Caco-2 (cell line): ENCODE measurements around a stretch of chr15.

DNA sequence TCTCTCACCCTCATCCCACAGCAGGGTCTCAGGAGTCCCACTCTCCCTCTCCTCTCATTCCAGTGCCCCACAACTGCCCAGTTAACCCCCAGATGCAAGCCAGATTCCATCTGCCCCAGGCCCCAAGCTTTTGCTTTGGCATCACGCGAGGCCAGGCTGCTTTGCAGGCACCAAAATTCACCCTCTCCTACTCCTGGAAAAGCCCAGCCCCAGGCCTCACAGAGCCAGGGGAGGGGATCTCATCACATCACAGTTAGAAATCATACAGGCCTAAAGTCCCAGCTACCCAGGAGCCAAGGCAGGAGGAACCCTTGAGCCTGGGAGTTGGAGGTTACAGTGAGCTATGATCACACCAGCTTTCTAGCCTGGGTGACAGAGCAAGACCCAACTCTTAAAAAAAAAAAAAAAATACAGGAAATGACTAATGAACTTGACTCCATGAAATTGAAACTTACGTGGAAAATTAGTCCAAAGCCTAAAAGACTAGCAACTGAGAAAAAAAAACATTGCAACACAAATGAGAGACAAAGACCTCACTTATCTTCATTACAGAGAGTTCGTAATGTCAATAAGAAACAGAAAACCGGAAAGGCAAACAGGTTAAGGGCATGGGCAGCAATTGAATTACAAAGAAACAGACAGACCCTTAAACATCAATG lies 151.4 kb downstream of the LRRK1 start:
- PRO-cap: no peak
- RRBS: no CpG with 5 or more reads among the region's 5 CpGs

DNA sequence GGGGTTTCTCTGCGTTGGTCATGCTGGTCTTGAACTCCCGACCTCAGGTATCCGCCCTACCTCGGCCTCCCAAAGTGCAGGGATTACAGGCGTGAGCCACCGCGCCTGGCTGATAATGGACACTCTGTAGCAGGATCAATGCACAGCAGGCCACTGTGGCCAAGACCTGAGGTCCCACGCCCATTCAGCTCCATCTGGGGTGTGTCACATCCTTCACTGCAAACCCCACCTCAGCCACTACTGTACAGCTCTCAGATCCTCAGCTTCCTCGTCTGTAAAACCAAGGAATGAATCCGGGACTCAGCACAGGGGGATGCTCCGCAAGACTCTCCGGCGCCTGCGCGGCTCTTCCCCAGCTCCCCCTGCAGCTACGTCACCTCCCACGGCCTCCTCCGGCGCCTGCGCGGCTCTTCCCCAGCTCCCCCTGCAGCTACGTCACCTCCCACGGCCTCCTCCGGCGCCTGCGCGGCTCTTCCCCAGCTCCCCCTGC lies 166.0 kb downstream of the CHSY1 start:
- PRO-cap: no peak
- RRBS: 72% methylated on average over 2 of the region's 27 CpGs

GRCh38 chr15:101247239-101247906 lies 4.5 kb downstream of the CHSY1 start:
- PRO-cap: no peak
- RRBS: no CpG with 5 or more reads among the region's 8 CpGs

DNA sequence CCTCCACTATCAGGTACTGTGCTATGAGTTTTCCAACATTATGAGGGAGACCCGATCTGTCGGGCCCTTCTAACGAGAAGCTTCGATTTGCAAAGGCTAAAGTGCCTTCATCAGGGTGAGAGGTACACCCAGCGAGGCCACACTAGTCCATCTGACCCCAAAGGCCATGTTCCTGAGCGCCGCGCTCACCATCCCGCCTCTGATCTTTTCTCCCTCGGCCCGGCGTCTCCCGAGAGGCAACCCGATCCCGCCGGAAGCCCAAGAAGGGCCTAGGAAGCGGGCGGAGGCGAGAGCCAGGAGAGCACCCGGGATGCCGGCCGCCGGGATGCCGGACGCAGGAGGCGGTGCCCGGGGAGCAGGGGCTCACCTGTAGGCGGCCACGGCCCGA lies 1.1 kb downstream of the CHSY1 start:
- PRO-cap: no peak
- RRBS: 5% methylated on average over 8 of the region's 30 CpGs

GRCh38 chr15:101252082-101252617 lies 302 bp upstream of the CHSY1 start:
- PRO-cap: bidirectional peak, plus-strand start at chr15:101252206, minus-strand start at chr15:101251935; bidirectional peak, plus-strand start at chr15:101252440, minus-strand start at chr15:101252312
- RRBS: 2% methylated on average over 30 of the region's 66 CpGs

GRCh38 chr15:101264770-101265842 lies 12.2 kb downstream of the SELENOS start:
- PRO-cap: no peak
- RRBS: 80% methylated on average over 4 of the region's 25 CpGs

DNA sequence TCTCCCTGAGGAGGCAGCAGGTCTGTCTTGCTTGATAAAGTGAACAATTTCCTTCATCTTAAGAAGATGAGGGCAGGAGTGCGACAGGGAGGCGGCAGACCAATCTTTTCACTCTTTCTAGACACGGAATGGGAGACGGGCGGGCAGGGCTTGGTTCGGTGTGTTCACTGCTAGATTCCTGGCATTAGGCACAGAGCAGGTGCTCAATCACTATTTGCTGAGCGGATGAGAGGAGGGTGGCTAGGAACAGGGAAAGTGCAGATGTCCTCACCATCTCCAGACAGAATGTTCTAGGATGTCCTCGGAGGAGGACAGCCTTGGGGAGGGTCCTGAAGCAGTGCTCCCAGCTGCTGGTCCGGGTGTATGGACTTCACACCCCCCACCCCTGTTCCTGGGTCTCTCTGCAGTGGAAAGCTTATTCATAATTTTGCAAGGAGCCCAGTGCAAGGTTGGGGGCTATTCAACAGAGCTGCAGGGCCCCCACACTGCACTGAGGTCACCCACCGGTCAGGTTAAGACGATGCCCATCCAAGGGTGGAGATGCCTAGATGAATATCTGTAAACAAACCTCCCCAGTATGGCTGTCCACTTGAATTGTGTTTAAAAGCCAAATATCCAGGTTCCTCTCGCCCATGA lies 33.3 kb upstream of the SNRPA1 start:
- PRO-cap: no peak
- RRBS: no CpG with 5 or more reads among the region's 12 CpGs

- PRO-cap: no peak
- RRBS: no CpG with 5 or more reads among the region's 18 CpGs
These were observed 73.7 kb upstream of the SNRPA1 start for GRCh38 chr15:101368754-101369185.

DNA sequence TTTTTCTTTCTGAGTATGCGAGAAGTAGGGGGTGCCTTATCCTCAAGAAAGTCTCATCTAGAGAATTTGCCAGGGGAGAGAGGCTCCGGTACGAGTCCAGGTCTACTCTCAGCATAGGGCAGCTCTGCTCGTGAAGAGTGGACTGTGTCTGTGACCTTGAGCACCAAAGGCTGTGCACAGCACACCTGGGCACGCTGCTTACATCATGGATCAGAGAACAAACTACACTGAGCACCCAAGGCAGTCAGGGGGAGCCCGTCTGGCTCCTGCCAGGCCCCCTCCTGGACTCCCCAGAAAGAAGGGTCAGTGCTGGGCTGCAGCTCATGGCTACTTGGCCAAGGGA lies 35.8 kb downstream of the PCSK6 start:
- PRO-cap: no peak
- RRBS: no CpG with 5 or more reads among the region's 6 CpGs

- PRO-cap: no peak
- RRBS: 98% methylated on average over 5 of the region's 11 CpGs
These were observed 34.1 kb downstream of the PCSK6 start for GRCh38 chr15:101455205-101456043.

DNA sequence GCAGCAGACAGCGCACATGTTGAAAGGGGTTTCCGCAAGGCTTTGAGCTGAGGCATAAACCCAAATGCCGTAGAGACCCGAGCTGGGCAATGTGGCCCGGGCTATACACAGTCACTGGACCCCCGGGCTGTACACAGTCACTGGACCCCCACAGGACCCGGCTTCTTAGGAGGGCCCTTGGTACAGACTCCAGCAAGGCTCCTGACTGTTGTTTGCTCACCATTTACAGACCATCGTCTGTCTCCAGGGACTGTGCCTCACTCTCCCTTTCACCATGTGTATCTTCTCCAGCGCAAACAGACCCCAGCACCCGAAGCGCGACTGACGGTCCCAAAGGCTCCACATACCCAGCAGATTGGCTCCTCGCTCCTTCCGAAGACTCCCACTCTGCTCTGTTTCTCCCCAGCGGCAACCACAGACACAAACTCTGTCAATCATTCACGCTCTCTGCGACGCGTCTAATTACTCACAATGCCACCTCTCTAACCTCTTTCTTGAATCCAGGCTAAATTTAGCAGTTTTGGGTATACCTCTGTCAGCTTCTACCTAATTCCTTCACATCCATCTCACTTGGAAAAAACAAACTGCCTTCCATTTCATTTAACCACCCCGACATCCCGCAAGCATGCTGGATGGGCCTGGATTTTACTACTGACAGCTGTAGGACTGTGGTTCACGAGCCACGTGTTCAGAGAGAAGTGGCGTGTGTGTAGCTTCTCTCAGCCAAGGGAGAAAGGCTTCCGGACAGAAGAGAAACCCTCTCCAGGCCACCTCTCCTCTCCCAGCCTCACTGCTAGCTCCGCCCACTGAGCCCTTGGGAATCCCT lies 31.0 kb downstream of the PCSK6 start:
- PRO-cap: no peak
- RRBS: 94% methylated on average over 1 of the region's 27 CpGs

DNA sequence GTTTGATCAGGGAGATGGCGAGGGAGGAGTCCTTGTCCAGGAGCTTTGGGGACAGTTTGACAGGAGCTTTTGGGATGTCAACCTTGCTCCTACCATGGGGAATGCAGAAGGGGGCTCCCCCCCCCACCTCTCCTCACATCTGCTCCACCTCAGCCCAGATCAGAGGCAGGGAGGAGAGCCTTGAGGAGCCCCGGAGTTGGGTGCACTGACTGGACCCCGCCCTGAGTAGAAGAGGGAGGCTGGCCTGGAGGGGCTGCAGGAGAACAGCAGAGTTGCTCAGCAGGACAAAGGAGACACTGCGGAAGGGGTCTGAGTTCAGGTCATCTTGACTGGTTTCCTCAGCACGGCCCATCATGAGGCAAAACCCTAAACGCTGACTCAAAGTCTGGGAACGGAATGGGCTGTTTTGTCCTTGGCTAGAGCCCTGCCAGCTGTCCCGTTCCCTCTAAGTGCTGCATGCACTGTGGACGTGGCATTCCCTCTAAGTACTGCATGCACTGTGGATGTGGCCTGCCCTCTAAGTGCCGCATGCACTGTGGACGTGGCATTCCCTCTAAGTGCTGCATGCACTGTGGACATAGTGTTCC lies 36.9 kb downstream of the TM2D3 start:
- PRO-cap: no peak
- RRBS: no CpG with 5 or more reads among the region's 11 CpGs